Transverse colon (tissue), 4 donors: ENCODE measurements around a stretch of chr10.

DNA sequence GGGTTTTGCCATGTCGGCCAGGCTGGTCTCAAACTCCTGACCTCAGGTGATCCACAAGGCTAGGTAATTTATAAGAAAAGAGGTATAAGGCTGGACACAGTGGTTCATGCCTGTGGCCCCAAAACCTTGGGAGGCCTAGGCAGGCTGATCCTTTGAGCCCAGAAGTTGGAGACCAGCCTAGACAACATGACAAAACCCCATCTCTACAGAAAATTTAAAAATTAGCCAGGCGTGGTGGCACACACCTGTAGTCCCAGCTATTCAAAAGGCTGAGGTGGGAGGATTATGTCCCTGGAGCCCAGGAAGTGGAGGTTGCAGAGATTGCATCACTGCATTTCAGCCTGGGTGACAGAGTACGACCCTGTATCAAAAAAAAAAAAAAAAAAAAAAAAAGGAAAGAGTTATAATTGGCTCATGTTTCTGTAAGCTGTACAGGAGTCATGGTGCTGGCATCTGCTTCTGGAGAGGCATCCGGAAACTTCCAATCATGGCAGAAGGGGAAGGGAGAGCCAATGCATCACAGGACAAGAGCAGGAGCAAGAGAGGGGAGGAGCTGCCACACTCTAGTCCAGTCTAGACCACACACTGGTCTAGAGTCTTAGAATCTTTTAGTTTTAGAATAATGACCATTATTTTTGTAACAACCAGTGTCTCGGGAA is 16.7 kb downstream of the DOCK1 start:
- PRO-cap, result no peak
- RAMPAGE, long total RNA, 4 experiments, result no peak in any of the 4 experiments

DNA sequence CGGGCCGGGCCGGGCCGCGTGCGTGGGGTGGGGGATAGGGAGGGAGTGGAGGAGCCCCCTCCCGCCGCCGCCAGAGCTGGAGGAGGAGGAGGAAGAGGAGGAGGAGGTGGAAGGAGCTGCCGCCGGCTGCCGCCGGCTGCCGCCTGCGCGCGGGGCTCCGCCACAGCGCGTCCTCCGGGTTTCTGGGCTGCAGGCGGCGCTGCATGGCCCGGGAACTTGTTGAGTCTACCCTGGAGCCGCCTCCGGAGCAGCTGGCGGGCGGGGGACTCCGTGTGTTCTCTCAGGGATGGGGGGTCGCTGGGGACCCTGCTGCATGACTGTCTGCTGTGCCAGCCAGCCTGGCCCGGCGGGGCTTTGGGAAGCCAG is 225 bp upstream of the INSYN2A start:
- PRO-cap, result no peak
- RAMPAGE, long total RNA, 4 experiments, result no peak in any of the 4 experiments

GRCh38 chr10:127392250-127392668 is 156.8 kb upstream of the NPS start:
- PRO-cap, result no peak
- RAMPAGE, long total RNA, 4 experiments, result no peak in any of the 4 experiments

DNA sequence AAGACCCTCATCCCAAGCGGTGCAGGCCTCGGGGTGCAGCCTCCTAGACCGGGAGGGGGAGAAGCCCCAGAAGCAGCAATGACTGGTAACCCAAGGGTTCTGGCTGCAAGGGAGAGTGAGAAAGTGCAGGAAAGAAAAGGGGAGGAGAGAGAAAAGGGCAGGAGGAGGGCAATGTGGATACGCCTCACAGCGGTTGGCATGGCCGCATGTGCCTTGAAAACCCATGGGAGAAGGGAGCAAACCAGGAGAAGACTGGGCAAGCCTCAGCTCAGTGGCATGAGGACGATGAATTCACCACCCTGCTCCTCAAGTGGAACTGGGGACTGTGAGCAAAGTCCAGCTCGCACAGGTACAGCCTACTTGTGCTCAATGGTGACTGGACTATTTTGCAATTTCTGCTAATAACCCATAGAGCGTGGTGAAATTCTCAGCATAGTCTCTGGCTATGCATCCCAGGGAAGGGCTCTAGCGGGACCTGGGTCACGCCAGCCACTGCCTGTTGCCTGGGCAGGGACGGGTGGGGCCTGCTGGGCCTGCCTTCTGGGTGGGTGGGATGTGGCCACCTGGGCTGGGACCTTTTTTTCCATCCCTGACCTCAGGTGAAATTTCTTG is 6.2 kb downstream of the CLRN3 start:
- PRO-cap, result unidirectional peak, plus-strand start at position 244 of the sequence; bidirectional peak, plus-strand start at position 430 of the sequence, minus-strand start at position 308 of the sequence
- RAMPAGE, long total RNA, 4 experiments, result no peak in any of the 4 experiments

- PRO-cap, result no peak
- RAMPAGE, long total RNA, 4 experiments, result start-site peak on the plus strand in 1 of 4 experiments, at chr10:127997902-127998205 at its widest, 8 reads per replicate
Observed at GRCh38 chr10:127997693-127998391, 90.9 kb downstream of the PTPRE start.

- PRO-cap, result no peak
- RAMPAGE, long total RNA, 4 experiments, result start-site peak on the plus strand in 1 of 4 experiments, at chr10:128019926-128019956 at its widest, 6 reads per replicate
Observed at GRCh38 chr10:128019353-128020098, 106.7 kb downstream of the MKI67 start.

GRCh38 chr10:128049326-128049503 is 77.0 kb downstream of the MKI67 start:
- PRO-cap, result no peak
- RAMPAGE, long total RNA, 4 experiments, result no peak in any of the 4 experiments

DNA sequence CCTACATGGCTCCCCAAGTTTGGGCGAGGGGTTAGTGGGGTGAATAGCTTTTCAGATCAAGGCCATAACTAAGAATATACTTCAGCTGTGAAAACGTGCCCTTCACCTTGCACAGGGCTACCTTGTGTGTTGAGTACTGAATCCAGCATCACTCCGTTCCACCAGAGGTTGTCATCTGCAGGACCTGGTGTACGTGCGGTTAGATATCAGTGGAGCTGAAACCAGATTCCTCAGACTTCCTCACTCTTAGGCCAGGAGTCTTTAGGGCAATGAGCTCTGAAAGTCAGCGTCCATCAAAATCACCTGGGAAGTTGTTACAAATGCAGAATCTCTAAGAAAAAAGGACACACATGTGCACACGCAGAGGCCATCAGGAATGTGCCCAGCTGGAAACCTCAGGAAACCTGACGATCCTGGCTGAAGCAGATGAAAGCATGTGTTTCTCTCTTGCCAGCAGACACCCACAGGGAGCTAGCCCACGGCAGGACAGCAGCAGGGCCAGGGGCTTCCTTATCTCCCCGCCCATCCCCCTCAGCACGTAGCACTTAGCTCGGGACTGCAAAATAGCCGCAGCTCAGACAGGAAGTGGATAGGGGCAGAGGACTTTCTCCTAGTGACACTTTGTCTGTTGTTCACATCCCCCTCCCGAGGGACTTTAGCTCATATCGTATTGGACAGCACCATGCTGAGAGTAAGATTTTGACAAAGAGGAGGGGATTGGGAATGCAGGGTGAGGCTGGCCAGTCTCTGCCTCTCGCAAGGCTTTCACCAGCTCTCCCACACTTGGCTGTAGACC is 64.0 kb downstream of the MKI67 start:
- PRO-cap, result no peak
- RAMPAGE, long total RNA, 4 experiments, result no peak in any of the 4 experiments

- PRO-cap, result no peak
- RAMPAGE, long total RNA, 4 experiments, result no peak in any of the 4 experiments
Observed at GRCh38 chr10:128097314-128098041, 28.7 kb downstream of the MKI67 start.

GRCh38 chr10:128695300-128695800 is 569.1 kb upstream of the MKI67 start:
- PRO-cap, result no peak
- RAMPAGE, long total RNA, 4 experiments, result no peak in any of the 4 experiments

- PRO-cap, result unidirectional peak, minus-strand start at chr10:128876157
- RAMPAGE, long total RNA, 4 experiments, result no peak in any of the 4 experiments
Observed at GRCh38 chr10:128875962-128876385, 591.1 kb upstream of the MGMT start.

GRCh38 chr10:129258501-129258977 is 208.5 kb upstream of the MGMT start:
- PRO-cap, result no peak
- RAMPAGE, long total RNA, 4 experiments, result no peak in any of the 4 experiments

- PRO-cap, result no peak
- RAMPAGE, long total RNA, 4 experiments, result no peak in any of the 4 experiments
Observed at GRCh38 chr10:129710459-129710854, 243.4 kb downstream of the MGMT start.

- PRO-cap, result no peak
- RAMPAGE, long total RNA, 4 experiments, result no peak in any of the 4 experiments
Observed at GRCh38 chr10:129952917-129953751, 10.9 kb downstream of the EBF3 start.

DNA sequence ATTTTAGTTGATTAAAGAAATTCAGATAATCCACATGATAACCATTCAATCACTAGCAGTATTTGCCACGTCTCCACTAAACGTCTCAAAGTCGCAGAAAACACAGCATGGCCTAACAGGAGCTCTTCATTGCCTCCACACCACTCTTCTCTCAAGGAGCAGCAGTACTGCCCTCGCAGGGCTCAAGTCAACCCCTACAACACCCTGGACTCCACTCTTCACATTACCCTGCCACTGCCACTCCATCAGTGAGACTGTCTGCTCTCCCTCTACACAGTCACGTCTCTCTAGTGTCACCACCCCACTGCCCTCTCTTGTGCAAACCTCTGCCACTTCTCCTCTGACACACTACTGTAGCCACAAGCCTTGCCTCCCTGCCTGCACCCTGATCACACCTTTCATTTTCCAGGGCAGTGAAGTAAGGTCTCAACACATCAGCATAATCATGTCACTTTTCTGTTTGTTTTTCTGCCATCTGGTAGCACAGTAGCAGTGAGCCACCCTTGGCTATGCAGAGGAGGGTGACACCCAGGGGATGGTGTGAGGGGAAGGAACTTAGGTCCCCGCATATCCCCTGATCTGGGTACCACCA is 1.7 kb downstream of the C10orf143 start:
- PRO-cap, result no peak
- RAMPAGE, long total RNA, 4 experiments, result no peak in any of the 4 experiments

- PRO-cap, result no peak
- RAMPAGE, long total RNA, 4 experiments, result no peak in any of the 4 experiments
Observed at GRCh38 chr10:131808976-131809410, 91.8 kb upstream of the PPP2R2D start.

DNA sequence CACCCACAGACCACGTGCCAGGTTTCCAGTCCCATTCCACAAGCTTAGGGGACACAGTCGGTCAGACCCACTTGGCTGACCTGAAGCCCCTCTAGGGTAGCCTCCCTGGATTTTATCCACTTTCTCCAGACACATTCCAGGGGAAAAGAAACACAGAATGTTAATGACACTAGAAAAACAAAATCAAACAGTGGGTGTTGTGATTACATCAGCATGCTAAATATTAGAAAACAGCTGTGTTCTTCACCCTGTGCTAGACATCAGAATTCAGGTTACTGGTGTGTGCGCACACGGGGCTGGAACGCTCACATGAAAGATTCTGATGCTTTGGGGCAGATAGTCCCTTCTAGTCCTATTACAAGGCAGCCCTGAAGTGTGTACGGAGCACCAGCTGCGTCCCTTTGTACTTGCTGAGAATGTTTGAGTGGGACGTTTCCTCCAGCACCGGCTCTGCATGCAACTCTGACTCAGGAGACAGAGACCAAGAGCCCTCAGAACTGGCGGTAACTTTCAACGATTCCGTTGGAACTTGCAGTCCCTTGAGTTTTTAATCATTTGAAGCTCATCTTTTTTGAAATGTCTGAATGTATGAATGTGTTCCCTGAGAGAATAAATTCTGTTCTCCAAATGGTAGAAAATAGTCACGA is 75.4 kb upstream of the PPP2R2D start:
- PRO-cap, result no peak
- RAMPAGE, long total RNA, 4 experiments, result no peak in any of the 4 experiments

- PRO-cap, result no peak
- RAMPAGE, long total RNA, 4 experiments, result start-site peak on the plus strand in 1 of 4 experiments, at chr10:131918207-131918234 at its widest, 6 reads per replicate
Observed at GRCh38 chr10:131917950-131918975, 17.5 kb downstream of the PPP2R2D start.

GRCh38 chr10:131975618-131975980 is 6.1 kb downstream of the BNIP3 start:
- PRO-cap, result no peak
- RAMPAGE, long total RNA, 4 experiments, result no peak in any of the 4 experiments

- PRO-cap, result no peak
- RAMPAGE, long total RNA, 4 experiments, result no peak in any of the 4 experiments
Observed at GRCh38 chr10:132161837-132162751, 24.7 kb upstream of the DPYSL4 start.